Measurements from ENCODE around the gene TARS3.

DNA sequence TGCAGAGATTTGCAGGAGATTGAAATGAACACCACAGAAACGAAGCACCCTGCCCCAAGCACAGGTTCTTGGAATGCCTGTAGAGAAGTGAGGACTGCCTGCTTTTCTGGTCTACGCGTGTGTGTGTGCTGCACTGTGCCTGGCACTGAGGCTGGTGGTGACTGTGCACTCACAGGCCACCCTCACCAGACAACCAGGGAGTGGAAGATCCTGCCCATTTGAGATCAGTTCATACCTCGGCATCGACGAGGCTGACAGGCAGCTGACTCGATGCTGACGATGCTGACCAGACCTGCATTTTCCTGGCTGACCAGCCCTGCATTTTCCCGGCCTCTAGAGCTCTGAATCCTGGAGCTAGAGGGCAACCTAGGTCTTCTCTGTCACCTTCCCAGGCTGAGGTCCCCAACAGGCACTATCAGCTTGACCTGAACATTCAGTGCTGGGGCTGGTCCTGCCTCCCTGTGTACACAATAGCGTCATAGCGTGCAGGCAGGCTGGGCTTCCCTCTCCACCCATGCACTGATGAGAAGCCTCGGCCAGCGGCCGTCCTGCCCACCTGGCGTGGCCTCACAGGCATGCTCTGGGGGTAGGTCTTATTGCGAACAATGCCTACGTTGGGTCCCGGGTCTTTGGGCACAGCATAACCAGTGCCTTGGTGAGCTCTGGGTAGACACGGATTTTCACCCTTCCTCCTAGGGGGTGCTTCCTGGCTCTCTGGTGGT, 62.2 kb upstream of the SNRPA1 start:
- PRO-cap: no peak
- RAMPAGE, long total RNA, 4 experiments: no peak in any of the 4 experiments

GRCh38 chr15:101445313-101445827, 44.1 kb downstream of the PCSK6 start:
- PRO-cap: no peak
- RAMPAGE, long total RNA, 4 experiments: no peak in any of the 4 experiments

DNA sequence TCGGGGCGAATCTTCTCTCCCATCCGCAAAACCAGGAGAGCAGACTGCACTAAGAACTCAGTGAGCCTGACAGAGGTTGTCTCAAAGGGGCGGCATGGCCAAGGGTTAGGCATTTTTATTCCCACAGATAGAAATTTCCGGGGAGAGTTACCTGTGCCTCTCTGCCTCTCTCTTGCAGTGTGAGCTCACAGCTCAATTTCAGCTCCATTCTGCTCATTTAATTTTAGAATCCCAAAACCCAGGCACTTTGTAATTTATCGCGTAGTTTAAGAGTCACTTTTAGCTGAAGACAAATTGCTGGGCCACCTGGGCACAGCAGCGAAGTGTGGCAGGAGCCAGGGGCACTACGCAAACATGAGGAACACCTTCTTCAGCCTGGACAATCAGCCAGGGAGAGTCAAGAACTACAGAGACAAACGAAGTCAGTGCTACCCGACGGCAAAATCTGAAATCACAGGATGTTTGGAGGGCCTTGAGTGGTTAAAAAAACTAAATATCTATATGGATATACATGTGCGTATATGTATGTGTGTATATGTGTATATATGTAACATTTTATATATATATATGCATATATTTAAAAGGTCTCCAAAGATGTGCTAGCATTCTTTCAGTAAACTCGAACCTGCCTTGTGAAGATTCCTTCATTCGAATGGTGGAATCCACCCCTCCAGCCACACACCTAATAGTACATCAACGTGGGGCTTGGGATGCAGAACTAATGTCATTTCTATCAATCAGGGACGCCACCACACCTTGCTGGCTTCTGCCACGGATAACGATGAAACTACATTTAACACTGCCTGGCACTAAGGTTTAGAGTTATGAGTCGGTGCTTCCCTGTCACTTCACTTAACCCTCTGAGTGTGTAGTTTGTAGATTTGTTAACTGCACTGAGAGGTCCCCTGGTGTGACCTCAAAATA, 1.9 kb downstream of the PCSK6 start:
- PRO-cap: no peak
- RAMPAGE, long total RNA, 4 experiments: no peak in any of the 4 experiments

GRCh38 chr15:101499172-101499658, 9.7 kb upstream of the PCSK6 start:
- PRO-cap: no peak
- RAMPAGE, long total RNA, 4 experiments: no peak in any of the 4 experiments

GRCh38 chr15:101523552-101524270, 34.2 kb upstream of the PCSK6 start:
- PRO-cap: unidirectional peak, minus-strand start at chr15:101523761; unidirectional peak, minus-strand start at chr15:101523840
- RAMPAGE, long total RNA, 4 experiments: no peak in any of the 4 experiments

GRCh38 chr15:101530005-101530688, 40.6 kb upstream of the PCSK6 start:
- PRO-cap: bidirectional peak, plus-strand start at chr15:101530411, minus-strand start at chr15:101530281
- RAMPAGE, long total RNA, 4 experiments: no peak in any of the 4 experiments

GRCh38 chr15:101661988-101662653, 9.9 kb upstream of the TM2D3 start:
- PRO-cap: no peak
- RAMPAGE, long total RNA, 4 experiments: no peak in any of the 4 experiments

DNA sequence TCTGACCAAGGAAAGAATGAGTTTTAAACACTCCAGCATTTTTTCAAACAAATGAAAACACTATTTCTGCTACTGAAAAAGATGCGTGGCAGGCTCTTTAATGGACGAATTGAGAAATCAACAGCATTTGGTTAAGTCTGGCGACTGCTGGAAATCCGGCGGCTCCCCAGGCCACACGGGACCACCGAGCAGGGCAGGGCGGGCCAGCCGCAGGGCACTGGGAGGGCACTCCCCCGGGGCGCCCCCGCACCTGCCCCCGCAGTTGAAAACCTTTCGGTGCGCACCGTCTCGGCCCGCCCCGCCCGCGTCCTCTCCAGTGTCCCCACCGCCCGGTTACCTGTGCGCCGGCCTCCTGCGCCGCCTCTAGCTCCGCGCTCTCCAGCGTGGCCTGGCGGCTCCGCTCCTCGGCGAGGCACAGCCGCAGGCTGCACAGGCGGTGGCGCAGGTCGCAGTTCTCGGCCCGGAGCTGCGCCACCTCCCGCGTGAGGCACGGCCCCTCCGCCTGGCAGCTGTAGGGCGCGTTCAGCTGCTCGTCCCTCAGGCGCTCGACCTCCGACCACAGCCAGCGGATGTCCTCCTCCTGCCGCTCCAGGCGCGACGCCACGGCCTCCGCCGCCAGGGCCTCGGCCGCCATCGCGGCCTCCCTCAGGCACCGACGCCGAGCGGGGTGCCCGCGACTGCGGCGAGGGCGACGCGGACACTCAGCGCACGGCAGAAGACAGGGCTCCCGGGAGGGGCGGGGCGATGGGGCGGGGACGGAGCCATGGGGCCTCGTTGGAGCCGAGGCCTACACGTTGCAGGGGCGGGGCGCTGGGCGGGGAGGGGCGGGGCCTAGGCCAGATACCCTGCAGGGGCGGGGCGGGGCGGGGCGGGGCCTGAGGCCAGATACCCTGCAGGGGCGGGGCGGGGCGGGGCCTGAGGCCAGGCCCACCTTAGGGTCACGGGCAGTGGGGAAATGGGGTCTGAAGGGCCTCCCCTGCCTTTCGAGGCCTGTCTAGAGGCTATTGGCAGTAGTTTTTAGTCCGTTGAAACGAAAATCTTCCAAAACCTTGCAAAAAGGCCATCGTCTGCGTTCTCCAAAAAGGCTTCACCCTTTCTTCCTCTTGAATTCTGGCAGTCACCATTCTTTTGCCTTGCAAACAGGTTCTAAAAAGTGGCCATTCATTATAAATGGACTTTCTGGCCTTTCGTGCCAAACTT, at the start of gene TARS3:
Gene TARS3, minus strand, starts transcription at position 720 of the 1,200 bp plus-strand sequence.
- PRO-cap: bidirectional peak, plus-strand start at position 423 of the sequence, minus-strand start at position 457 of the sequence; bidirectional peak, plus-strand start at position 540 of the sequence, minus-strand start at position 675 of the sequence
- RAMPAGE, long total RNA, 4 experiments: start-site peak on the minus strand in 2 of 4 experiments, centred at positions 383 to 416 of the sequence, 8 to 24 reads per replicate